ENCODE measurements around a stretch of chr18.

DNA sequence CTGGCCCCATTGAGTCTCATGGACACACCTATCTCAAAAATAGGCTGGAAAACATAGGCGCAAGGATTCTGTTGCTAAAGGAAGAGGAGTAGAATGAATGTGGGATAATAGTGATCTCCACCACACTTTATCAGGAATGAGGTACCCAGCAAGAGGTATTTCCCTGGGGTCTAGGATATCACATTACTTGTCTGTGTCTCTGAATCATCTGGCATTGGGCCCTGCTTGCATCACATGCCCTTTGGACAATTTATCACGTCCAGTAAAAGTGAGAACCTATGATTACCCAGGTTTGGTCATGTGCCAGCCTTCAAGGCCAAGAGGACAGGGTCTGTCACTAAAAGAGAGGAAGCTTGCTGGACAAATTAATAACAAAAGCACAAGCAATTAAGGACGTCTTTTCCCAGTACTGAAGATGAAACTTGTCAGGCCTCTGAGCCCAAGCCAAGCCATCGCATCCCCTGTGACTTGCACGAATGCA, 11.4 kb upstream of the TRAPPC8 start:
- RRBS, 2 experiments, result no CpG with 5 or more reads among the region's 5 CpGs
CAGE:
- cytosol, long polyA minus RNA, result no peak
- cytosol, long polyA plus RNA, result no peak
- long polyA plus RNA, result no peak
- nucleus, long polyA minus RNA, result no peak
- nucleus, long polyA plus RNA, result no peak

- RRBS, 2 experiments, result no CpG with 5 or more reads among the region's 2 CpGs
CAGE:
- cytosol, long polyA minus RNA, result no peak
- cytosol, long polyA plus RNA, result no peak
- long polyA plus RNA, result no peak
- nucleus, long polyA minus RNA, result no peak
- nucleus, long polyA plus RNA, result no peak
Observed at GRCh38 chr18:32201972-32202542, 12.2 kb downstream of the MEP1B start.

DNA sequence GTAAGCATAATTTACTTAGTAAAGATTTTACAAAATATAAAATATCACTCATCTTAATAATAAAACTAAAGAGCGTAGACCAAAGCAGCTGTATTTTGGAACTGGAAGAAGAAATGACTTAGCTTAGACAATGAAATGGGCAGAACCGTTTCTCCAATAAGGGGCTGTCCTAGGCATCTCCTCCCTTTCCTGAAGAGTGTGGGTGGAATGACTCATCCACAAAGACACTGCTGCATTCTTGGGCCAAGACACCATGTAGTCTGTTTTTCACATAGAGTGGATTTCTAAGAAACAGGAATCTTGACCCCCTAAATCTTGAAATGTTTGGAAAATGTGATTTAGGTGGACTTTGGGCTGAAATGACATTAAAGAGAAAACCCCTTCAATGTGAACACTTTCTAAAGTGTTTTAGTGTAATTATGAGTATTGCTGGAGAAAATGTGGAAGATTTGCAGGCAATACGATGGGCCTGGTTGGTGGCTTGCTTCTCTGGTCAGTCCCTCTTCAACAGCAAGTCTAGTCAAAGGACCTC, 119.0 kb downstream of the MEP1B start:
- RRBS, 2 experiments, result no CpG with 5 or more reads among the region's 3 CpGs
CAGE:
- cytosol, long polyA minus RNA, result no peak
- cytosol, long polyA plus RNA, result no peak
- long polyA plus RNA, result no peak
- nucleus, long polyA minus RNA, result no peak
- nucleus, long polyA plus RNA, result no peak

GRCh38 chr18:32372215-32373127, 98.2 kb downstream of the GAREM1 start:
- RRBS, 2 experiments, result no CpG with 5 or more reads among the region's 4 CpGs
CAGE:
- cytosol, long polyA minus RNA, result no peak
- cytosol, long polyA plus RNA, result no peak
- long polyA plus RNA, result no peak
- nucleus, long polyA minus RNA, result no peak
- nucleus, long polyA plus RNA, result no peak

GRCh38 chr18:32412811-32413293, 57.8 kb downstream of the GAREM1 start:
- RRBS, 2 experiments, result no CpG with 5 or more reads among the region's 10 CpGs
CAGE:
- cytosol, long polyA minus RNA, result no peak
- cytosol, long polyA plus RNA, result no peak
- long polyA plus RNA, result no peak
- nucleus, long polyA minus RNA, result no peak
- nucleus, long polyA plus RNA, result no peak

- RRBS, 2 experiments, result no CpG with 5 or more reads among the region's 2 CpGs
CAGE:
- cytosol, long polyA minus RNA, result no peak
- cytosol, long polyA plus RNA, result no peak
- long polyA plus RNA, result no peak
- nucleus, long polyA minus RNA, result no peak
- nucleus, long polyA plus RNA, result no peak
Observed at GRCh38 chr18:32460300-32460642, 10.4 kb downstream of the GAREM1 start.

DNA sequence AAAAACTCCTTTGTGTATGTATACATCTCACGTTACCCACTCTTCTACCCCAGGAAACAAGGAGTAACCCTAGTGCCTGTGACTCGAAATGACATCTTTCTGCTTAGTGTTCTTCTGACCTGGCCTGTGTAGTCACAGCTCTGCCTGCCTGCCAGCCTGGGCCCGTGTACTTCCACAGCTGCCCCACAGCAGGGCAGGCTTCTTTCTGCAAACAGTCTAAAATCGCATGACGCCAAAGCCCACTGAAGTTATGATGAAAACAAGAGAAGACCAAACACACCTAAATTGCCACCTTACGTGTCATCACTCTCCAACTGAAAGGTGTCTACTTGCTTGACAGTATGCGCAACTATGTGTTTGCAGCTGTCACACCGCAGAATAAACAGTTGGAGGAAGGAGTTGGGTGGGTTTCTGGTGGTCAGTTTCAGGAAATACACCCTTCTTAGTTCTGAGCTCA, 1.5 kb downstream of the GAREM1 start:
- RRBS, 2 experiments, result no CpG with 5 or more reads among the region's 8 CpGs
CAGE:
- cytosol, long polyA minus RNA, result no peak
- cytosol, long polyA plus RNA, result no peak
- long polyA plus RNA, result no peak
- nucleus, long polyA minus RNA, result no peak
- nucleus, long polyA plus RNA, result no peak

DNA sequence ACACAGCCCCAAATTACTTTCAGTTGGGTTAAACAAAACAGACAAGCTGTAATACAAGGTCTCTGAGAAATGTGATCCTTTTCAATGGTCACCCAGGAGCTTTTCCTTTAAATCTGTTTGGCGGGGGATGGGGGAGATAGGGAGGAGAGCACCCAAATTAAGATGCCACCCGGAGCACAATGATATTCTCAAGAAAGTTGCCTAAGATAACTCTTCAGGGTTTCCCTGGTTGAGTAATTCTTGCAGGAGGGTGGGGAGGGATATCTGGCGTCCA, 986 bp downstream of the GAREM1 start:
- RRBS, 2 experiments, result no CpG with 5 or more reads among the region's 3 CpGs
CAGE:
- cytosol, long polyA minus RNA, result no peak
- cytosol, long polyA plus RNA, result no peak
- long polyA plus RNA, result no peak
- nucleus, long polyA minus RNA, result no peak
- nucleus, long polyA plus RNA, result no peak

DNA sequence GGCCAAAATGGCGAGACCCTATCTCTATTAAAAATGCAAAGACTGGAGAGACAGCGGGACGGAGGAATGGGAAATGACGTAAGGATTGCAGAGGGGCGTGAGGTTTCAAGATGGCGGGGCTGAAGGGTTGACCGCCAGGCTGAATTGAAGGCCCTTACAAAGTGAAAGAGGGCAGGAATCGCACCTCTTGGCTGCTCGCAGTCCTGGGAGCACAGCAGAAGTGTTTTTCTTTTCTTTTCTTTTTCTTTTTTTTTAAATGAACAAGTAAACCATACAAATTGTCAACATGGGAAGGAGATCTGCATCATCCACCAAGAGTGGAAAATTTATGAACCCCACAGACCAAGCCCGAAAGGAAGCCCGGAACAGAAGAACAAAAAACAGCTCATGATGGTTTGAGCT, 40.9 kb upstream of the GAREM1 start:
- RRBS, 2 experiments, result no CpG with 5 or more reads among the region's 11 CpGs
CAGE:
- cytosol, long polyA minus RNA, result no peak
- cytosol, long polyA plus RNA, result no peak
- long polyA plus RNA, result no peak
- nucleus, long polyA minus RNA, result no peak
- nucleus, long polyA plus RNA, result no peak

DNA sequence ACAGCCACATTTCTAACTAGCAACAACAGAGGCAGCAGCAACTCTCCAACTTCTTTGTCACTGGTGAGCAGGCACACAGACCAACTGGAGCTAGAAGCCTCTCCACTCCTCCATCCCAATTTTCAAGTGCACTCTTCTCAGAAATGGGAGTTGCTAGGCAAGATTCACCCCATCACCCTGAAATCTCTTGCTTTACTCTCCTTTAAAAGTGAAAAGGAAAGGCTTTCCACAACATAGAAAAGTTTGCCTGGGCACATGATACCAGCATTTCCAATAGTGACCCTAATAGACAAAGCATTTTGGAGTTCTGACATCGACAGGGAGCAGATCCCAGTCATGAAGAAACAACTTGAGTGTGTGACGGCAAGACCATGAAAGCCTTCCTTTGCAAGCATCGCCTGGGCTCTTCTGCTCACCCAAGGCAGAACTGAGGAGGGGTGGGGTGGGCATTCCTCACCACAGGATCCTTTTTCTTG, 4.0 kb downstream of the KLHL14 start:
- RRBS, 2 experiments, result no CpG with 5 or more reads among the region's 3 CpGs
CAGE:
- cytosol, long polyA minus RNA, result no peak
- cytosol, long polyA plus RNA, result no peak
- long polyA plus RNA, result no peak
- nucleus, long polyA minus RNA, result start-site peak on the minus strand centred at position 166 of the sequence, 10 bp wide, 22 reads
- nucleus, long polyA plus RNA, result no peak

GRCh38 chr18:33013973-33014206, 241.1 kb upstream of the KLHL14 start:
- RRBS, 2 experiments, result no CpG with 5 or more reads among the region's 2 CpGs
CAGE:
- cytosol, long polyA minus RNA, result no peak
- cytosol, long polyA plus RNA, result no peak
- long polyA plus RNA, result no peak
- nucleus, long polyA minus RNA, result no peak
- nucleus, long polyA plus RNA, result no peak

GRCh38 chr18:33851540-33852427, 273.8 kb downstream of the ASXL3 start:
- RRBS, 2 experiments, result no CpG with 5 or more reads among the region's 6 CpGs
CAGE:
- cytosol, long polyA minus RNA, result no peak
- cytosol, long polyA plus RNA, result no peak
- long polyA plus RNA, result no peak
- nucleus, long polyA minus RNA, result no peak
- nucleus, long polyA plus RNA, result no peak

DNA sequence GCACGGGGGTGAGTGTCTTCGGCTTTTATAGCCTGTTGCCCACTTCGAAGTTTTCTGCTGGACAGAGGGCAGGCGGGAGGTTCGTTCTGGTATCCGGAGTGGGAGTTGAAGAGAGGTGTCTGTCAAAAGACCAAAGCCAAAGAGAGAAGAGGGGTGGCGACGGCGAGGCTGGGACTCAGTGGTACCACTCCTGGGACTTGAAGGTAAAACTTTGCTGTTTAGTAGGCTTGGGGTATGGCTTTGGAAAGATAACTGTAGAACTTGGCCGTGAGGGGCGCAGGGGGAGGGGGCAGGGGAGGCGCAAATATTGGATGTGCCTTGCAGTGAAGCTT, 215.7 kb upstream of the DTNA start:
- RRBS, 2 experiments, result no CpG with 5 or more reads among the region's 12 CpGs
CAGE:
- cytosol, long polyA minus RNA, result no peak
- cytosol, long polyA plus RNA, result no peak
- long polyA plus RNA, result no peak
- nucleus, long polyA minus RNA, result no peak
- nucleus, long polyA plus RNA, result no peak

DNA sequence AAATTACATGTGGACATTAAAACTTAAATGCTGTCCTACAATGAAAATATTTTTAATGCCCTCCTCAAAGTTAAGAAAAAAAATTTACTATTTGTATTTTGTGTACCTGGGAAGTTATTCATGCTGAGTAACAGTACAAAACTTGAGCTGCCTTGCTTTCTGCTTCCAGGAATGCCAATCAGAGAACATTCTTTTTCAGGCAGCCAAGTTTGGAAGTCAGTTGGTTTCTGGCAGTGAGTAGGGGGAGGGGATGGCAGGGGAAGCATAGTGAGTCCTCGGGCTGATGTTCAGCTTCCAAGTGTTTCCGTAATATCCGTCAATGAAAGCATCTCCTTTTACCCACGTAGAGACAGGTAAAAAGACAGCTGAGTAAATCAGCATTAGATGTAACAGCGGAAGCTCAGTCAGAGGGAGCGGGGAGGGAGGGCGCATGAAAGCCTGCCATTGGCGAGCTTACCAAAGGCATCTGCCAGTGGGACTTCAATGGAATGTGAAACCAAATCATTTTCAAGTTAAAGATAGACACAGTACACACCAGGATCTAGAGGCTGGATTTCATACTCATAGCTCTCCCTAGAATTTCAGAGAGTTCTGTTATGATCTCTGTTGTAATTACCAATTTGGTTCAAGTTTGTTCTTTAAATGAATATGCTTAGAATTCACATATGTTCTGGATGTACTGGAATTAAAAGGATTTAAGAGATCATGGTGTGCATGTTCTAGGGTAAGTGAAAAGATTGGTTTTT, 117.1 kb upstream of the DTNA start:
- RRBS, 2 experiments, result no CpG with 5 or more reads among the region's 8 CpGs
CAGE:
- cytosol, long polyA minus RNA, result no peak
- cytosol, long polyA plus RNA, result no peak
- long polyA plus RNA, result no peak
- nucleus, long polyA minus RNA, result no peak
- nucleus, long polyA plus RNA, result no peak

- RRBS, 2 experiments, result no CpG with 5 or more reads among the region's 1 CpG
CAGE:
- cytosol, long polyA minus RNA, result no peak
- cytosol, long polyA plus RNA, result no peak
- long polyA plus RNA, result no peak
- nucleus, long polyA minus RNA, result no peak
- nucleus, long polyA plus RNA, result no peak
Observed at GRCh38 chr18:34774312-34774511, 64.1 kb downstream of the DTNA start.

GRCh38 chr18:34803908-34804569, 93.9 kb downstream of the DTNA start:
- RRBS, 2 experiments, result no CpG with 5 or more reads among the region's 7 CpGs
CAGE:
- cytosol, long polyA minus RNA, result no peak
- cytosol, long polyA plus RNA, result no peak
- long polyA plus RNA, result no peak
- nucleus, long polyA minus RNA, result no peak
- nucleus, long polyA plus RNA, result no peak

DNA sequence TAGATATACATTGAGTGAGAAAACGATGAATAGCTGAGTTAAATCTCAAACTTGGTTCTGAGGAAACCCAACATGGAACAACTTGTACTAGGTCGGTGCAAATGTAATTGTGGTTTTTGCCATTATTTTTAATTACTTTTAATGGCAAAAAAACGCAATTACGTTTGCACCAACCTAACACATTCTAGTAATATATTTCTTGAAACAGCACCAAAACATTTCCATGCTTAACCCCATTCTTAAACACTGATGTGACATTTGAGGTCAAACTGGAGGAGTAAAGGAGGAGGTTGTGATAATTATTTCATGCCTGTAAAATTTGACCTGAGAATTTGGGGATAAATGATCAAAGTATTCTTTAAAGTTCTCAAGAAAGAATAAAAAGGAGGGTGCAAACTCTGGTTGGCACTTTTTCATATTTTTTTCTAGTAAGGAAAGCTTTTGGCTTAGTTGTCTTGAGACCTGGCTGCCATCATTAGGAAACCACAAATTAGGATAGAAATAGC, 143.0 kb downstream of the DTNA start:
- RRBS, 2 experiments, result no CpG with 5 or more reads among the region's 4 CpGs
CAGE:
- cytosol, long polyA minus RNA, result no peak
- cytosol, long polyA plus RNA, result no peak
- long polyA plus RNA, result no peak
- nucleus, long polyA minus RNA, result no peak
- nucleus, long polyA plus RNA, result no peak

DNA sequence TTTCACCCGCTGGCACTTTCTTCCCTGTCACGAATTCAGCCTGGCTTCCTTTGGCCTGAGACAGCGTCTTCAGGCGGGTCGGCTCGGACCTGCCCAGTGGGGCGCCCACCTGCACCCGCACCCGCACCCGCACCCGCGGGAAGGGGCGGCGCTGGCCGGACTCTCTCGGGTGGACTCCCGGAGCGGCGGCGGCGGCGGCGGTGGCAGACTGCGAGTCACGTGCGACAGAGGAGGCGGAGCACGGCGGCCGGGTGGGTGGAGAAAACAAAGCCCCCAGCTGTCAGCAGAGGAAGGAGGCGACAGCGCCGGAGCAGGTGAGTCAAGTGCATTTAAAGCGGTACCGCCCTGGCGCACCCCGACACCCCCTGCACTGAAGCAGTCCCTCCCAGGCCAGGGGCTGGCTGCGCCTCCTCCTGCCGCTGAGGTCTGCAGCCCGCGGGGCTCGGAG, 64.4 kb upstream of the MAPRE2 start:
- RRBS, 2 experiments, result under 1 to 2% methylated on average over 9 to 17 of the region's 42 CpGs
CAGE:
- cytosol, long polyA minus RNA, result start-site peak on the plus strand centred at position 275 of the sequence, 35 bp wide, 11 reads
- cytosol, long polyA plus RNA, result start-site peak on the plus strand centred at position 290 of the sequence, 20 bp wide, 141 and 185 reads in 2 replicates
- long polyA plus RNA, result start-site peak on the plus strand centred at position 289 of the sequence, 15 bp wide, 143 and 72 reads in 2 replicates
- nucleus, long polyA minus RNA, result no peak
- nucleus, long polyA plus RNA, result start-site peak on the plus strand centred at position 291 of the sequence, 18 bp wide, 132 and 97 reads in 2 replicates

GRCh38 chr18:35029691-35030109, 11.5 kb upstream of the MAPRE2 start:
- RRBS, 2 experiments, result no CpG with 5 or more reads among the region's 3 CpGs
CAGE:
- cytosol, long polyA minus RNA, result no peak
- cytosol, long polyA plus RNA, result no peak
- long polyA plus RNA, result no peak
- nucleus, long polyA minus RNA, result no peak
- nucleus, long polyA plus RNA, result no peak

GRCh38 chr18:35085381-35086104, 44.3 kb downstream of the MAPRE2 start:
- RRBS, 2 experiments, result no CpG with 5 or more reads among the region's 3 CpGs
CAGE:
- cytosol, long polyA minus RNA, result no peak
- cytosol, long polyA plus RNA, result no peak
- long polyA plus RNA, result no peak
- nucleus, long polyA minus RNA, result no peak
- nucleus, long polyA plus RNA, result no peak

Data from HepG2 (cell line).